Spleen (tissue), 7 donors: ENCODE measurements around the genes CTSE and FAM72A.

GRCh38 chr1:205787278-205787894 lies 12.1 kb upstream of the RAB29 start:
- PRO-cap, 4 experiments: no peak in any of the 4 experiments
- RAMPAGE, long total RNA, 4 experiments: no peak in any of the 4 experiments

DNA sequence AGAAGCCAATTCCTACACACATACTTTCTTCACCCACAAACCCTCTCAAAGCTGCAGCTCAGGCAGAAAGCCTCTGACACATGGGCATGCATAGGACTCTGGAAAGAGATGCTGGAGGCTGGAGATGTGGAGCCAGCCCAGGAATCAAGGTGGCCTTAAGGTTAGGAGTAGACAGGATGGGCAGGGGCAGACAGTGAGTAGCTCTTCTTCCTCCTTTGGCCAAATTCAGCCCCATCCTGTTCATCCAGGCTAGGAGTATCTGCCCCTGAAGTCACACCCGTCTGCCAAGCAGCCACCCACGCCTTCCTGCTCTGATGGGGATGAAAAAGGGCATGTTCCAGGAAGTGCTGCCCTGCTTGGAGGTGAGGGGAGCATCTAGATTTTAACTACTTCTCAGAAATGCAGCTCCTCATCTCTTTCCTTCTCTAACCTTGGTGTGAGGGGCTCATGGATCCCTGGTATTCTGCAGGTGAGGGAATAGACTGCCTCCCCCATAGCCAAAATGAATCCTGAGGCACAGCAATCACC lies 7.7 kb downstream of the SLC41A1 start:
- PRO-cap, 4 experiments: no peak in any of the 4 experiments
- RAMPAGE, long total RNA, 4 experiments: no peak in any of the 4 experiments

GRCh38 chr1:205849686-205850001 lies 288 bp downstream of the PM20D1 start:
- PRO-cap, 4 experiments: no peak in any of the 4 experiments
- RAMPAGE, long total RNA, 4 experiments: no peak in any of the 4 experiments

- PRO-cap, 4 experiments: no peak in any of the 4 experiments
- RAMPAGE, long total RNA, 4 experiments: no peak in any of the 4 experiments
Observed at GRCh38 chr1:205936243-205936712, 7.0 kb downstream of the SLC26A9 start.

DNA sequence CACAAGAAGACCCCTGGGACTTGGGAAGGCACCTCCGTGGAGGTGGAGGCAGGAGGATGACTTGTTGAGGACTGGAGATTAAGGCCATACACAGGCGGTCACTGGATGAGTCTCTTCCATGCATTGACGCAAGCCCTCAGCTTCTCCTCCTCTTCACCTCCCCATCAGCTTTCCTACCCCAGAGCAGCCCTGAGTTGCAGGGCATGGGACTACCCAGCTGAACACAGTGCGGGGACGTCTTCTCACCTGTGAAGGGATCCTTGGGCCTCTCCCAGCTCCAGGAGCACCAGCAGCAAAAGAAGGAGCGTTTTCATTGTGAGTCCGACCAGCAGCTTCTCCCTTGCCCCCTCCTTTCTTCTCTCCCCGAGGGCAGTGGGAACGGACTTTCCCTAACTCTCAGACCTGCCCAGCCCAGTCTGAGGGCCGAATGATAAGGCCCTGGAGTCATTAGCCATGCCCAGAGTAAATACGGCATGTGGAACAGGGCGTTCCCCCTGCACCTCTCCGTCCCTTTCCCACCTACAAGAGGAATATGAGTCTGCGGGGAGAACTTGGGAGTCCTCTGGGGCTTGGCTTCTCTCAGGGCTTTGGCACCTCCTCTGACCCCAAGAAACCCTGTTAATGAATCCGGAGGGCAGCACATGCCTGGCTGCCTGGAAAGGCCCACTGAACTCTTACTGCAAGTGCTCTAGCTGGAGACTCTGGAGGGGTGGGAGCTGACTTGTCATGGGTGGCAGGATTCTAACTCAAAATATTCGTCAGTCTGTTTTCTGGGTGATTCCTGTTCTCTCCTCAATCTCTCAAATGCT lies at the start of gene CTSE:
Gene CTSE (minus strand): TSS at position 418 of the 809 bp plus-strand sequence.
- PRO-cap, 4 experiments: peak in 1 of 4 experiments; most common minus-strand start position 361 of the sequence (in 1)
- RAMPAGE, long total RNA, 4 experiments: no peak in any of the 4 experiments

GRCh38 chr1:206202635-206203032 lies at the start of gene FAM72A:
Gene FAM72A, minus strand, starts transcription at chr1:206202839.
- PRO-cap, 4 experiments: no peak in any of the 4 experiments
- RAMPAGE, long total RNA, 4 experiments: no peak in any of the 4 experiments

GRCh38 chr1:206204744-206205297 lies 1.5 kb downstream of the SRGAP2 start:
- PRO-cap, 4 experiments: peak in 4 of 4 experiments; most common plus-strand start chr1:206205161 (in 3); most common minus-strand start chr1:206205187 (in 4)
- RAMPAGE, long total RNA, 4 experiments: no peak in any of the 4 experiments

DNA sequence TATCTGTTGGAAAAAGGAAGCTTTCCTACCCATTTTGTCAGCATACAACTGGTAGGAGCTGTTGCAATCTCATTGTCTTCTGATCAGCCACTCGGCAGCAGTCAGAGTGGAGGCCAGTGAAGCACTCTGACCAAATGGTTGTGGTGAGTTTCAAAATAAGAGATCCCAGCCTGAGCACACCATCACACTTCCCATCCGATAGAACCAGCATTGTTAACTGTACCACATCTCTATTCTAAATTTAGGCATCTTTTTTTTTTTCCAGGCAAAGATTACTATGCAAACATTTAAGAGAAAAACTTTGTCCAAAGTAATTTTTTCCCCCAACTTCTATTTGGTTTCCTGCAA lies 90.1 kb upstream of the IKBKE start:
- PRO-cap, 4 experiments: no peak in any of the 4 experiments
- RAMPAGE, long total RNA, 4 experiments: no peak in any of the 4 experiments

DNA sequence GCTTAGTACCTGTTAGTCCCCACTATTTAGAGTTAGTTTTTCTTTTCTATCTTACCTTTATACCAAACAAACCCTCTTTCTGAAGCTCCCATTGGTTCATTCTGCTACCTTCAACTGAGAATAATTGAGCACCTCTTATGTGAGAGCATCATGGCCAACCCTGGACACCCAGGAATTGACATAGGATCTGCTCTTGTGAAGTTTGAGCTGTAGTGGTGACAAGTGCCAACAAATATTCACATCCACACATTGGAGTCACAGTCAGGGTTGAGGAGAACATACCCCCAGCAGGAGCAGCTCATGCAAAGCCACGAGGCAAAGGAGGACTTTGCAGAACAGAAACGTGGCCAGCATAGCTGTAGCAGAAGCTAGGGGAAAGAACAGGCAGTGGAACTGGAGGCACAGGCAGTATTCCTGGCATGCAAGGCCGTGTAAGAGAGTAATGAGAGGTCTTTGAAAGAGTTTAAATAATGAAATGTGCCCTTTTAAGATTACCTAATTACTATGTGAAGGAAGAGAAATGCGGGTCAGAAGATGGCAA lies 41.0 kb upstream of the IKBKE start:
- PRO-cap, 4 experiments: no peak in any of the 4 experiments
- RAMPAGE, long total RNA, 4 experiments: no peak in any of the 4 experiments

DNA sequence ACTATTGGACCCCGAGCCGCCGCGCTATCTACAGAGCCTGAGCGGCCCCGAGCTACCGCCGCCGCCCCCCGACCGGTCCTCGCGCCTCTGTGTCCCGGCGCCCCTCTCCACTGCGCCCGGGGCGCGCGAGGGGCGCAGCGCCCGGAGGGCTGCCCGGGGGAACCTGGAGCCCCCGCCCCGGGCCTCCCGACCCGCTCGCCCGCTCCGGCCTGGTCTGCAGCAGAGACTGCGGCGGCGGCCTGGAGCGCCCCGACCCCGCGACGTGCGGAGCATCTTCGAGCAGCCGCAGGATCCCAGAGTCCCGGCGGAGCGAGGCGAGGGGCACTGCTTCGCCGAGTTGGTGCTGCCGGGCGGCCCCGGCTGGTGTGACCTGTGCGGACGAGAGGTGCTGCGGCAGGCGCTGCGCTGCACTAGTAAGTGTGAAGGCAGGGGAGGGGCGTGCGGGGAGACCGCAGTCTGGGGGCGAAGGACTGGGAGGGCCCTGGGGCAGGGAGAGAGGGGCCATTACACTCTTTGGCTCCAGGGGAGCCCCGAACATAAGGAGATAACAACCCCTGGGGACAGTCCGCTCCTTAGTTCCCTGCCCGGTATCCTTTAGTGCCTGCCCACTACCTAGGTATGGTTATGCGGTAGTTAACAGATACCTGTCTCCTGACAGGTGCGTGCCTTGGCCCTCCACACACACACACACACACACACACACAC lies 468 bp downstream of the RASSF5 start:
- PRO-cap, 4 experiments: no peak in any of the 4 experiments
- RAMPAGE, long total RNA, 4 experiments: start-site peak on the plus strand in 1 of 4 experiments, centred at position 286 of the sequence, 9 reads per replicate

DNA sequence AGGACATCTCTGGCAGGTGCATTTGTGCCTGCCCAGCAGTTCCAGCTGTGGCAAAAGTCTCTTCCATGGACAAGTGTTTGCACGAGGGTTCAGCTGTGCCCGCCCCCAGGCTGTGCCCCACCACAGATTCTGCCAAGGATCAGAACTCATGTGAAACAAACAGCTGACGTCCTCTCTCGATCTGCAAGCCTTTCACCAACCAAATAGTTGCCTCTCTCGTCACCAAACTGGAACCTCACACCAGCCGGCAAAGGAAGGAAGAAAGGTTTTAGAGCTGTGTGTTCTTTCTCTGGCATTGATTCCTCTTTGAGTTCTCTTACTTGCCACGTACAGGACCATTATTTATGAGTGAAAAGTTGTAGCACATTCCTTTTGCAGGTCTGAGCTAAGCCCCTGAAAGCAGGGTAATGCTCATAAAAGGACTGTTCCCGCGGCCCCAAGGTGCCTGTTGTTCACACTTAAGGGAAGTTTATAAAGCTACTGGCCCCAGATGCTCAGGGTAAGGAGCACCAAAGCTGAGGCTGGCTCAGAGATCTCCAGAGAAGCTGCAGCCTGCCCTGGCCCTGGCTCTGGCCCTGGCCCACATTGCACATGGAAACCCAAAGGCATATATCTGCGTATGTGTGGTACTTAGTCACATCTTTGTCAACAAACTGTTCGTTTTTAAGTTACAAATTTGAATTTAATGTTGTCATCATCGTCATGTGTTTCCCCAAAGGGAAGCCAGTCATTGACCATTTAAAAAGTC lies 25.0 kb downstream of the EIF2D start:
- PRO-cap, 4 experiments: no peak in any of the 4 experiments
- RAMPAGE, long total RNA, 4 experiments: no peak in any of the 4 experiments

GRCh38 chr1:206665501-206665929 lies 19.2 kb upstream of the MAPKAPK2 start:
- PRO-cap, 4 experiments: no peak in any of the 4 experiments
- RAMPAGE, long total RNA, 4 experiments: no peak in any of the 4 experiments

GRCh38 chr1:206674854-206675344 lies 9.8 kb upstream of the MAPKAPK2 start:
- PRO-cap, 4 experiments: no peak in any of the 4 experiments
- RAMPAGE, long total RNA, 4 experiments: no peak in any of the 4 experiments

GRCh38 chr1:206697789-206698697 lies 13.3 kb downstream of the MAPKAPK2 start:
- PRO-cap, 4 experiments: no peak in any of the 4 experiments
- RAMPAGE, long total RNA, 4 experiments: no peak in any of the 4 experiments

DNA sequence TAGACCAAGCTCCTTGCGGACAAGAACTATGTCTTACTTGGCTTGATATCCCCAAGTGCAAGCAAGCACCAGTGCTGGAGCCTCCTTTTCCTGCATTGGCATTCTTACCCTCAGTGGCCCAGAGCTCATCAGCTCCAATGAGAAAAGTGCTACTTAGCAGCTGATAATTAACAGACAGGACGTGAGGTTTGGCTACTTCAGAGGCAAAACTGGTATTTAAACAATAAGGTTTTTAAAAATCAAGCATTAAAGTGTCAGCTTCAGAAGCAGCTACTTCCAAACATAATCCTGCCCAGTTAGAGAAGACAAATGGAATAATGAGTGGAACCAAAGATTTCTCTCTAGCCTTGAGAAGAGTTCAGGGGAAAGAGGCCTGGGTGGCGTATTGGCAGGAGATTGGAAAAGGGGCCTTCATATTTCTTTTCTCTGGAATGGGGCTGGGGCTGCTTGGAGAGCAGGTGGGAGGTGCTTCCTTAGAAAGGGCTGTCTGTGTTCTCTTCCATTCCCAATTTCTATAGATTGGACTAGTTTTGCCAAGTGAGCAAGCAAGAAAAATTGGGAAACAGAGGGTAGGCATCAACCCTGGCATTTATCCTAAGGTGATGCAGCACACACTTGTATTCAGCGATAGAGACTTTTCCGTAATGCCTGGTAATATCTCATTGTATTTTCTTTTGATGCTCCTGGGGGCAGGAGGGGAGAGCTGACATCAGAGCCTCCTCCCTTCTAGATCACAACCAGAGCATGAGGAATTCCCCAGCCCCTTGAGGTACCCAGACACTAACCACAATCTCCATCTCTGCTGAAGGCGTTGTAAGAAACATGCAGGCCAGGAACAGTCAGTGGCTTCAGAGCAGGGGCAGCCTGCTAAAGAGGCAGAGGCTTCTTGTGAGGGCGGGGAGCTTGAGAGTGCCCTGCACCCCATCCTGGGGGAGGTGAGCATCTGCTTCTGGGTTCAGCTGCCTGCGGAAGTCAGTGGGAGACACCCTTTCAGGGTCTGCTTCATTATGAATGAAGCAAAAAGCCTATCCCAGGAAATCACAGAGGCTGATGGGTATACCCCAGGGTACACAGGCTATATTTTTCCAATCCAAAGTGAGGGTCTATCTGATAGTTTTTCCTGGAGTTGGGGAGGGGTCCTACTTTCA lies 18.7 kb downstream of the MAPKAPK2 start:
- PRO-cap, 4 experiments: no peak in any of the 4 experiments
- RAMPAGE, long total RNA, 4 experiments: no peak in any of the 4 experiments

- PRO-cap, 4 experiments: no peak in any of the 4 experiments
- RAMPAGE, long total RNA, 4 experiments: no peak in any of the 4 experiments
Observed at GRCh38 chr1:206708943-206709655, 24.4 kb downstream of the MAPKAPK2 start.

- PRO-cap, 4 experiments: no peak in any of the 4 experiments
- RAMPAGE, long total RNA, 4 experiments: no peak in any of the 4 experiments
Observed at GRCh38 chr1:206722875-206723369, 38.2 kb downstream of the MAPKAPK2 start.

DNA sequence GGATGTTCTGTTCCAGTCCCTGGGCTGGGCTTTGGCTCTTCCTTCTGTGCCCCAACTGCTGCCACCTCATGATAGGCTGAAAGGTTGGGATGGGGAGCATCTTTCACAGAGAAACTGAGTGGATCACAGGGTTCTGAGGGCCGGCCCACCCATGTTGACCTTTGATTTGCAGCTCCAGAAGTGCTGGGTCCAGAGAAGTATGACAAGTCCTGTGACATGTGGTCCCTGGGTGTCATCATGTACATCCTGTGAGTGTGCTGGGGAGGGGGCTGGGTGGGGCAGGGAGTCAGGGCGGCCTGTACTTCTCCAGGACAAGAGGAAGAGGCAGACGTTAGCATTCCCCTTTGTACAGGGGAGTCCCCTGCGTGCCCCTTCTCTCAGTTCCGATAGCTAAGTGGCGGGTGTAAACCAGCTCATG lies 40.0 kb upstream of the IL19 start:
- PRO-cap, 4 experiments: no peak in any of the 4 experiments
- RAMPAGE, long total RNA, 4 experiments: no peak in any of the 4 experiments

DNA sequence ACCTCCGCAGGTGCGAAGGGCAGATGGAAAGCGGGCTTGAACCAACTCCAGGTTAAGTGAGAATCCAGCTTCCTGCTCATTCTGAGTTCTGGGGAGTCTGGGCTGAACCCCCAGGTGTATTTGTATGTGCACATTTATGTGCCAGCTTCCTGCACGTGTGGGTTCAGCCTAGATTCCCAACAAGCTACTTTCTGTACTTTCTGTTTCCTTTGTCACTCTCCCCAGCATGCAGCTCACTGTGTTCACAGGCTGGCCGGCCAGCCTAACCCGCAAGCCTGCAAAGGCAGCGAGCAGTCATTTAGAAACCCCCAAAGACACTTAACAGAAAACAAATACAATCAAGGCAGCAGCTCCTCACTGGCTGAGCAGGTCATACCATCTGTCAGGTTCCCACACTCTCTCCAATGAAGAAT lies 1.2 kb upstream of the IL19 start:
- PRO-cap, 4 experiments: no peak in any of the 4 experiments
- RAMPAGE, long total RNA, 4 experiments: no peak in any of the 4 experiments

GRCh38 chr1:206770955-206771969 lies 689 bp downstream of the IL19 start:
- PRO-cap, 4 experiments: peak in 4 of 4 experiments; most common plus-strand start chr1:206771296 (in 2); most common minus-strand start chr1:206771189 (in 4)
- RAMPAGE, long total RNA, 4 experiments: start-site peak on the minus strand in 3 of 4 experiments, at chr1:206771162-206771190 at its widest, 48 to 63 reads per replicate